Bronchus fibroblast of lung (primary cell): ENCODE data around the gene IYD.

- RAMPAGE, long total RNA, result no peak
Measured at GRCh38 chr6:149011951-149012268, 265.1 kb downstream of the UST start.

GRCh38 chr6:149060802-149061320 is 256.7 kb upstream of the TAB2 start:
- RAMPAGE, long total RNA, result no peak

DNA sequence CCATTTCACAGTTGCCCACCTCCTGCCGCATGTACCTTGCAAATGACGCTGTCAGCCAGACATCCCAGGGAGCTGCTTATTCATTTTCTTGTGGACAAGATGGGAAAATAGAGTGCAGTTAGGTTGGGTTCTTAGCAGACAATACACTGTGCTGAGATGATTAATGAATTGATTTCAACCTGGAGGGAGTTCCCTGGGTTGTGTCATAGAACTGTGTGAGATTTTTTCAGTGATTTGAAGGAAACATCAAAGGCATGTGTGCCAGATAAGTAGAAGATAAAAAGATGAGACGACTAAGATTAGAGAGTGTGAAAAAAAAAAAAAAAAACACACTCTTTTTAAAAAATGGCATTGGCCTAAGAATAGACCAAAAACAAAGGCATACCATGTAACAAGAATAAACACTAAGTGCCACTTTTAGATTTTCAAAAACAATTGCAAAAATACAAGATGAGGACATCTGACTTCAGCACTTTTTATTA is 82.9 kb upstream of the TAB2 start:
- RAMPAGE, long total RNA, result no peak

DNA sequence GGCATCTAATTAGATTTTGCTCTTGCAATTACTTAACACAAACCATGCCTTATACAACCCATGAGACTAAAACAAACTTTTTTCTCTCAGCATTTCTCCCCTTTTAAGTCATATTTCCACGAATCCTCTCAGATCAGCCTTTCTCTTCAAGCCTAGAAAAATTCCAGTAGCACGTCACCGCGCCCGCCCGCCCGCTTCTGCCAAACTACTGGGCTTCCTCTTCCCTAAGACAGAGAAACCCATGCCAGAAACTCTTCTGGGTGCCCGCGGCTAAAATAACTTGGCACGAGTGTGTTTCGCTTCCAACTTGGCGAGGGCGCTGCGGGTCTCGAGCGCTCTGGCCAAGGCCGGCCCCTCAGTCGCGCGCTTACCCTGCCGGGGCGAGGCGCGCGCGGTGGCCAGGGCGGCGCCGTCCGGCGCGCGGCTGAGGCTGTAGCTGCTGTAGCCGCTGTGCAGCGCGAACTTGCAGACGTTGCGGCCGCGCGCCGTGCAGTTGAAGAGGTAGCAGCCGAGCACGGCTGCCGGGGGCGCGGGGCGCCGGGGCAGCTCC is 1.0 kb downstream of the LRP11 start:
- RAMPAGE, long total RNA, result no peak

GRCh38 chr6:149963074-149963490 is 661 bp upstream of the ULBP1 start:
- RAMPAGE, long total RNA, result no peak

DNA sequence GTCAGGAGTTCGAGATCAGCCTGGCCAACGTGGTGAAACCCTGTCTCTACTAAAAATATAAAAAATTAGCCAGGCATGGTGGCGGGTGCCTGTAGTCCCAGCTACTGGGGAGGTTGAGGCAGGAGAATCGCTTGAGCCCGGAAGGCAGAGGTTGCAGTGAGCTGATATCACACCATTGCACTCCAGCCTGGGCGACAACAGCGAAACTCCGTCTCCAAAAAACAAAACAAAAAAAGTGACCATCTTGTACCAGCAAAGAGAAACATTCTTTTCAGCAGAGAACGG is 25.1 kb upstream of the PPP1R14C start:
- RAMPAGE, long total RNA, result no peak

- RAMPAGE, long total RNA, result no peak
Measured at GRCh38 chr6:150134262-150134944, 8.4 kb upstream of the PPP1R14C start.

- RAMPAGE, long total RNA, result no peak
Measured at GRCh38 chr6:150150606-150151116, 7.8 kb downstream of the PPP1R14C start.

DNA sequence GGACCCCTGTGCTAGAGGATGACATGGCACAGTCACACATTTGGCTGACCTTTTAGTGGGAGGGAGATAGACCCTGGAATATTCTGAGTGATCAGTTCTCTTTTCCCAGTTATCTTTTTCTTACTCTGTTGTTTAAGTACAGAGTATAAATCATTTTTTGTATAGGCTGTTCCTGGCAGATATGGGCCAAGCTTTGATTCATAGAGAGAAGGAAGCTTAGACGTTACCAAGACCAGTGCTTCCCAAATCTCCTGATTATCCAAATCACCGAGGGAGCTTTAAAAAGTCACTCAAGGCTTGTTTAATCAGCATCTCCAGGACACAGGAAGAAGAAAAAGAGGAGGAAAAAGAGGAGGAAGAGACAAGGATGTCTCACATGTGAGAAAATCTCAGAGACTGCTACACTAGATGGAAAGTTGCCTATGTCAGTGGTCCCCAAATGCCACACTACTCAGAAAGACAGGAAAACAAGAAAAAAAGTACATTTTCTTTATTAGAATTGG is 50.1 kb downstream of the PPP1R14C start:
- RAMPAGE, long total RNA, result no peak

DNA sequence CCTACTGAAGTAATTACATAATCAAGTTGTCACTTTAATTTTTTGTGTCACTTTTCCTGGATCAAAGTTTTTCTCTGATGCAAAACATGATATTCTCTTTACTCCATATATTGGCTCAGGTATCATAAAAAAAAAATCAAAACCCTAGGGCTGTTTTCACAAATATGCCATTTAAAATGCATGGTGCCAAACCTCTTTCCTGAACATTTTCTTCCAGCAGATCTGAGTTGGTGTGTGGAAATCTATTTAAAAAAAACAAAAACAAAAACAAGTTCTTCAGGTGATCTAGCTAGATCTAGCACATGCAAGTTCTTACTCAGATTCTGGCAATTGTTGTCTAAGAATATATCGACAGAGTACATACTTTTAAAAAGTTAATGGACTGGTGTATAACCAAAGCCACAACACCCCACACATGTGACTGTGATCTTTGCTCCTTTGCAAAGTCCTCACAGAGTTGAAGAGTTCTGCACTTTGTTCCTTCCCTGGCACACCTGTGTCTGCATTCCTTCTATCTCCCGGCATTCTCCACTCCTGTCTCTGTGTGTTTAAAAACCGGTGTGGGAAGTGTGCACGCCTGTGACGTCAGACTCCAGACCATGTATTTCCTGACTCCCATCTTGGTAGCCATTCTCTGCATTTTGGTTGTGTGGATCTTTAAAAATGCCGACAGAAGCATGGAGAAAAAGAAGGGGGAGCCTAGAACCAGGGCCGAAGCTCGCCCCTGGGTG is at the start of gene IYD:
Gene IYD, plus strand, starts transcription at position 580 of the 731 bp plus-strand sequence.
- RAMPAGE, long total RNA, result no peak

DNA sequence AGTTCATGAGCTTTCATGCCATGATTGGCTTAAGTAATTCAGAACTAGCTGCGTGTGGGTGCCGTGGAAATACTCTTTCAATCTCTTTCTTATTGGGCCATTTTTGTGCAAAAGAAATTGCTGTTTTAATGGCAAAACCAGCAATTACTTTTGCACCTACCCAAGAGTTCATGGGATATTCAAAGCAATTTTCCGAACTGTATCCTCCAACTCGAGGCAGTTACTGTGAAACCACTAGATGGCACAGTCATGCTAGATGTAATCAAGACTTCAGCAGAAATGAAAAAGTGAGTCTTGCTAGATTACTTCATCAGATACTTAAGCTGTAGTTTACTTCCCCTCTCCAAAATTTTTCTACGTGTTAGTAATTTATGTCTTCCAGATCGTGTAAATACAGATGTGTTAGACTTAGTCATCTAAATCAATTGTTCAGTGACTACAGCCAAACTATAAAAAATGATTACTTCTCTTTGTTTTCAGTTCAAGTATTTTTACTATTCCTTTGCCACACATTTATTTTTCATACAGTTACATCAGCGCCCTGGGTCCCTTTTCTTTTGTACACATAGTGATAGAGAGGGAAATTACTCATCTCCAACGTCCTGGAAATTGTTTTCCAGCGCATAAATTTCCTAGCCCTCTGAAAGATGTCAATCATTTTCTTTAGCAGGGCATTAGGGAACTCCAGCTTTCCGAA is 49.4 kb downstream of the IYD start:
- RAMPAGE, long total RNA, result no peak

DNA sequence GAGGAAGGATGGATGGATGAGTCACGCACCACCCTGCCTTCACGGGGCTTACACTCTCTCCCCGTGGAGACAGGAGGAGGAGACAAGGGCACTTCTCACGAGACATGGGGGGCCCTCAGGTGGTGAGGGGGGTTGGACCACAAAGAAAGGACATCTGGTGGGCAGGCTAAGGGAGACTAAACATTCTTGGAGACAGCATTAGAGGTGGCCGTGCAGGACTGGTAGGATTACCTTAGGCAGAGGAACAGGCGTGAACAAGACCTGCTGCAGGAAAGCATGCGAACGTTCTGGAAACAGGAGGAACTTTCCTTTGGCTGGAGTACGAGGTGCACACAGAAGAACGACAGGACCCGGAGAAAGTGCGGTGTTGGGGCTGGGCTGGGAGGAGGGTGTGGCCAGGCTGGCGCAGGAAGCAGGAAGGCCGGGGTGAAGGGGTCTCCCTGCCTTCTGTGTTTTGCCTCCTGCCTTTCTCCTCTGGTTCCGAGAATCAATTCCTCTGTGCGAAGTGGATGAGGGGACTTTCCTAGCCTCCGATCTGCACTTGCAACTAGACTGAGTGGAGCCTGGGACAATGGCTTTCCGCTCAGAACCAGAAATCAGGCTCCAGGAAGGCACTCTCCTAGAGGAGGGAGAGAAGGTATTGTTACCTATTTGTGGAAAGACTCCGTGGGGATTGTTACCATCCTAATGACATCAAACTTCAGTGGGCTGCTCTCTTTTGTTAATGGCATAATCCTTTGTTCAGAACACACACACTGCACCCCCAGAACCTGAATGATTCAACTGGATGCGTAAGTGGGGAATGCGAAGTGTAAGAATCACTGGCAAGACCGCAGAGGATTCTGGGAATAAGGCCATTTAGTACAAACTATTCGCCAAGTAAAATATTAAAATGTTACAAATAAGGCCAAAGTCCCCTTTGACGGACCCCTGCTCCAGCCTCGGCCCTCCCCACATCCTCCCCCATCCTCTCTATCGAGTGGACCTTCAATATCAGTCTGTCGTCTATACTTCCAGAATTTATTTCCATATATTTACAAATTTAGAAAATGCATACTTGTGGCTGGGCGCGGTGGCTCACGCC is 22.9 kb upstream of the PLEKHG1 start:
- RAMPAGE, long total RNA, result no peak

GRCh38 chr6:150704734-150705136 is 105.0 kb downstream of the PLEKHG1 start:
- RAMPAGE, long total RNA, result no peak

DNA sequence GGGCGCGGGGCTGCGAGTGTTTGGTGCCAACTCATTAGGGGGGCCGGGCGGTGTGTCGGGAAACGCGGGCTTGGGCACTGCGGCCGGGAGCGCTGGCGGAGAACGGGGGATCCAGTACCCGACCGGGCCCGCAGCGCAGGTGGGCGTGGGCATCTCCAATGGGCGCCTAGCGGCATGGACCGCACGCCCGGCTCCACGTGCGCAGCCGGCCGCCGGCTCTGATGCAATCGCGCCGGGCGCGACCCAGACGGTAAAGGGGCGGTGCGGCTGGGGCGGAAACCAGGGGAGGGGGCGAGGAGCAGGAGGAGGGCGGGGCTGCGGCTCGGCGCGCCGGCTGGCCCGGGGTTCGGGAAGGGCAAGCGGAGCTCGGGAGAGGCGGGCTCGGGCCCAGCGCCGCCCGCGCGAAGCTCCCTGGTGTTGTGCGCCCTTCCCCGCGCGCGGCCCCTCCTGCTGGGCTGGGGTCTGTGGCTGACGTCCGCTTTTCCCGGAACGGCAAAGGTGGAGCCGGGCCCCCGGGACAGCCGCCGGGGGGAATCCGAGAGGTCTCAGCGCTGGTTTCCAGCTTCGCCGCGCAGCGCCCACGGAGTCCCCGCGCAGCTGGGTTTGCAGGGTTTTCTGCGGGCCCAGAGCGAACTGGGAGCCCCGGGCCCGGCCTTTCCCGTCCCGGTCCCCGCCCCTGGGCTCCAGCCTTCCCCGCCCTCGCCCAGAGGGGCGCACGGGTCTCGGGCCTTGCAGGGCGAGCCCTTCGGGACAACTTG is 815 bp downstream of the MTHFD1L start:
- RAMPAGE, long total RNA, result no peak

DNA sequence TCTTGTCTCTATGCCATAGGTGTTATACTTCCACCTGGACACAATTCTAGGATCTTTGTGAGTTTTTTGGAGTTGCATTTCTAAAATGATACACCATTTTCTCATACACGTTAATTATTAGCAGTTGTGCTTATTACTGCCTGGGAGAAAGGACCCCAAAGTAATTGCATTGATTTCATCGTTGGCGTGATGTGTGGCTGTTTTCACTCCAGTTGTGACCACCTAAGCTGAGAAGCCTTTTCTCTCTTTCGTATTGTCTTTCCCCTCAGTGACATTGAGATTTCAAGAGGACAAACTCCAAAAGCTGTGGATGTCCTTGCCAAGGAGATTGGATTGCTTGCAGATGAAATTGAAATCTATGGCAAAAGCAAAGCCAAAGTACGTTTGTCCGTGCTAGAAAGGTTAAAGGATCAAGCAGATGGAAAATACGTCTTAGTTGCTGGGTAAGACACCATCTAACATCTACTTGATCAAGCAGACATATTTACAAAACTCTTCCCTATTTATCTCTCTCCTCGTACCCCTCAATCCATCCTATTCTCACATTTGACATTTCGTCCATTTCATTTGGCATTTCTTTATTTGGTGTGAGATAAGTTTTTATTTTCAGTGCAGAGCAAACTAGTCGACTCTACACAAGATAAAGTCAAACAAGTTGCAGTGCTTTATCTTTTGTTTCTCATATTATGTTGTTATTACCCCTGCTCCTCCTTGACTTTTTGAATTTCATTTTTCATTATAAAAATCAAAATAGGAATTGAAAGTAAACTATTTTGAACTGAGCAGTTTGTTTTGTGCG is 60.5 kb downstream of the MTHFD1L start:
- RAMPAGE, long total RNA, result no peak

DNA sequence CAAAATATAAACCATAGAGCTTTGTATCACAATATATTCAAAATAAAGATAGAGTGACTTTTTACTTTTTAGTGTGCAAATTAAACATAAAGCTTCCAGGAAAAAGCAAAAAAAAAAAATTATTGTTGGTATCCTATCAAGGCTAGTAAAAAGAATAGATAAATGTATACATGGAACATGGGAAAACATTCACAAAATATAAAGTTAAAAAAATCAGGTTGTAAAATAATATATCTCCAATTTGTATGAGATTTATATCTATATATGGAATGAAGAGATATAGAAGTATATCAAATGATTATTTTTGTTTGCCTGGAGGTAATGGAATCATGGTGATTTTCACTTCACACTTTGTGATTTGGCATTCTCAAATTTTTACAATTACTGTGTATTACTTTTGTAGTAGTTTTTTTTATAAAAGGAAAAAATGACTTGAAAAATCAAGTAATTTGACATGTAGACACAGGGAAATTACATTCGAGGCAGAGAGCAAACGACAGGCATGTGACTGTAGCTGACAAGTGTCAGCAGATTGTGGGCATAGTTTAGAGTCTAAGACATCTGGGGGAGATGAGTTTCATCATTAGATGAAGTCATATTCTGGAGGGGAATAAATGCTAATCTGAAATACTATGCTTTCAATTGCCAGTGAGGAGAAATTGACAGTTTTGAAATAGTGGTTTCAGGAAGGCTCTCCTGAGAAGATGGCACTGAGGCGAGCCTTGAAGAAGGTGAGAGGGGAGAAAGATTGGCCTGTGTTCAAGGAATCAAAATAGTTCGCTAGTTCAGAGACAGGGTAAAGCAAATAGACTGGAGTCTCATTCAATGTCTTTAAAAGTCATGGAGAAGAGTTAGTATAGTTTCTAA is 125.9 kb downstream of the MTHFD1L start:
- RAMPAGE, long total RNA, result no peak

GRCh38 chr6:151019352-151019791 is 153.9 kb downstream of the MTHFD1L start:
- RAMPAGE, long total RNA, result no peak

- RAMPAGE, long total RNA, result no peak
Measured at GRCh38 chr6:151045197-151046315, 180.1 kb downstream of the MTHFD1L start.

- RAMPAGE, long total RNA, result no peak
Measured at GRCh38 chr6:151101446-151101896, 138.3 kb upstream of the AKAP12 start.

- RAMPAGE, long total RNA, result no peak
Measured at GRCh38 chr6:151389892-151389998, 1.6 kb downstream of the ZBTB2 start.